HT-29 (cell line): ENCODE measurements around the gene GABPA.

GRCh38 chr21:25640187-25640712 is 1.2 kb downstream of the JAM2 start:
- RAMPAGE, long total RNA = no peak

- RAMPAGE, long total RNA = no peak
Observed at GRCh38 chr21:25731876-25732430, 2.8 kb downstream of the ATP5PF start.

- RAMPAGE, long total RNA = start-site peak on the minus strand at chr21:25734884-25734935, 573 and 651 reads in 2 replicates
Observed at GRCh38 chr21:25734784-25735491, at the start of gene GABPA. GABPA (plus strand) TSS chr21:25734972.

DNA sequence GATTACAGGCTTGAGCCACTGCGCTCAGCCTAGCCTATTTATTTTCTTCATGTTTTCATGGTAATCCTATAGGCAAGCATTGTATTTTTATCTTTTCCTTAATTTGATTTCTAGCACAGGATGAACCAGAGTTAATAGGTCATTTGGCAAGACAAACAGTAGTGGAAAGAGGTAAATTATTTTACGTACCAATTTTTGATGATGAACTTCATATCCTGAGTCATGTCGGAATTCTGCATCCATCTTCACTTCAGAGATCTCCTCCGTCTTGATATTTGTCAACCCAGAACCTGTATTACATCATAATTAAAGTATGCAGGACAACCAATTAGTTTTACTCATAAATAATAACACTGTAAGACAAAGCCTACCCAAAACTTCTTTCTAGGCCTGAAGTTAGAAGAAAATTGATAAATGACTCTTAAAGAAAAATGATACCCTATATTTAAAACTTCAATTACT is 162.6 kb downstream of the GABPA start:
- RAMPAGE, long total RNA = no peak

DNA sequence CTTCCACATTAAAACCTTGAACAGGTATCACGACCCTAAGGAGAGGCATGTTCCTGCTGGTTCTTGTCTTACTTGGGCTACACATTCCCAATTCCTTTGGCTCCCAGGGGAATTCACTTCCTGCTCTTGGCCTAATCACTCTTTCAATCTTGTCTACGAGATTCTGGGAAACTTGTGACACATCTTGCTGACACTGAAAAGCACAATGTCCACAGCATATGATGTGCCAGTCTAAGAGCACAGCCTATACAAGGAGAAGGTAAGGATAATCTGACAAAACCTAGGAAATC is 163.9 kb downstream of the GABPA start:
- RAMPAGE, long total RNA = no peak

DNA sequence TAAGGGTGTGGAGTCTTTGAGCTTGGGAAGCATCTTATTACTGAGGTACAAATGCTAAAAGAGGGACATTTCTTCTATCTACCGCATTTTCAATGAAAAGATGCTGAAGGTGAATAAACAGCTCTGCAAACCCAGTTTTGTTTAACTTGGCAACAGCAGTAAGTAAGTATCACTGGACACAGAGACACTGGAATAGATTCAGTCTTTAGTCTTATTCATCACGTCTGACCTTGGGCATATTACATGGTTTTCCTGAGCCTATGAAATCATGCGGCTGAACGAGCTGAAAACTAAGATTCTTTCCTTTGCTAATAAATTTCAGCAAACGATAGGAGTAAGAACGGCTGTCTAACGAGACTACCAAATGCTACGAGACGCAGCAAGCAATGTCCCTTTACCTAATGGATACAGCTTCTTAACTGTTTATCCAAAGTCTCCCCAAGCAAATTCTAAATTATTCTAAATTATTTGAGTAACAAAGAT is 207.4 kb downstream of the GABPA start:
- RAMPAGE, long total RNA = no peak

GRCh38 chr21:25987011-25987352 is 183.6 kb downstream of the APP start:
- RAMPAGE, long total RNA = no peak

DNA sequence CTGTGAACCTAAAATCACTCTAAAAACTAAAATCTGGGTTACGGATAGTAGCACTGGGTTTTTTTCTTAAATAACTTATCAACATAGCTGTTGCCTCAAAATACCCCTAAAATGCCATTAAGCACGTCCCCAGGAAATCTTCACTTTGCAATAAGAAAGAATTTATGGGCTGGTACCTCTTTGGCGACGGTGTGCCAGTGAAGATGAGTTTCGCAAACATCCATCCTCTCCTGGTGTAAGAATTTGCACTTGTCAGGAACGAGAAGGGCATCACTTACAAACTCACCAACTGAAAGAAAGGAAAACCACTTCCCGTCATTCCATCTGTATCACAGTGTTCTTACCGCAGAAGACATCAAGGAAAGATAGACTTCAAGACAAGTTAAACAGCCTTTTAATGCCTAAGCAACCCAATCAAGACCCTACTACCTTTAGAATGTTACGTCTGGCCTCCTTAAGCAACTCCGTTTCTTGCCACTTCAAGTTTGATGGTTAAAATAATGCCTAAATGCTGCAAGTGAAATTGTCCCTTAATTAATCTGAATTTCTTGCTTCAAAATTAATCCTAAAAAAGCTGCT is 117.4 kb downstream of the APP start:
- RAMPAGE, long total RNA = no peak

- RAMPAGE, long total RNA = no peak
Observed at GRCh38 chr21:26169341-26170441, 879 bp downstream of the APP start.

- RAMPAGE, long total RNA = no peak
Observed at GRCh38 chr21:26405634-26406142, 167.4 kb downstream of the CYYR1 start.

- RAMPAGE, long total RNA = no peak
Observed at GRCh38 chr21:26546565-26547395, 26.3 kb downstream of the CYYR1 start.

- RAMPAGE, long total RNA = no peak
Observed at GRCh38 chr21:26834937-26835353, 10.3 kb downstream of the ADAMTS1 start.

DNA sequence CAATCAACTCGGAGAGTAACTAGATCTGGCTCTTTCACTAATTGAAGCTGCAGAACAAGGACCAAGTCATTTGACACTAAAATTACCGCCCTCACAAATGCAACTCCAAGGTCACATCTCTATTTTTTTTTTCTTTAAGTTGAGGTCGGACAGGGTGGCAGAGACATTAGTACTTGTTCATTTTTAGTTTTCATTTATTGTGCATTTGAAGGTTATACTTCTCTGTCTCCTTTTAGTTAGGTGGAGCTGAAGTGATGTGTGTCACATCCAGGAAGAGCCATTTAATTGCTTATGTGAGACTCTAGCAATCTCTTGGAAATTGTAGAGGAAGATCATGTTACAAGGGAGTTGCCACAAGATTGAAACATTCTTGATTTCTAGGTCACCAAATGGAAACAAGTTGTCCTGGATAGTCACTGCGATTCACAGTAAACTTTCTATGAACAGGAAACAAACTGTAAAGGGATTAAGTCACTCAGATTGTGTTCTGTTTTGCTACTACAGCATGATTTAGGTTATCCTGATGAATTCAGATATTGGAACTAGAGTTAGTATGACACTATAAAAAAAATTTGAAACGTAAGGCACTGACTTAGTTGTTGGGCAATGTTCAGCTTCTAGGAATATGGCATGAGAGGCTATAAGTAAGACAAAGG is 138.2 kb upstream of the ADAMTS5 start:
- RAMPAGE, long total RNA = no peak

DNA sequence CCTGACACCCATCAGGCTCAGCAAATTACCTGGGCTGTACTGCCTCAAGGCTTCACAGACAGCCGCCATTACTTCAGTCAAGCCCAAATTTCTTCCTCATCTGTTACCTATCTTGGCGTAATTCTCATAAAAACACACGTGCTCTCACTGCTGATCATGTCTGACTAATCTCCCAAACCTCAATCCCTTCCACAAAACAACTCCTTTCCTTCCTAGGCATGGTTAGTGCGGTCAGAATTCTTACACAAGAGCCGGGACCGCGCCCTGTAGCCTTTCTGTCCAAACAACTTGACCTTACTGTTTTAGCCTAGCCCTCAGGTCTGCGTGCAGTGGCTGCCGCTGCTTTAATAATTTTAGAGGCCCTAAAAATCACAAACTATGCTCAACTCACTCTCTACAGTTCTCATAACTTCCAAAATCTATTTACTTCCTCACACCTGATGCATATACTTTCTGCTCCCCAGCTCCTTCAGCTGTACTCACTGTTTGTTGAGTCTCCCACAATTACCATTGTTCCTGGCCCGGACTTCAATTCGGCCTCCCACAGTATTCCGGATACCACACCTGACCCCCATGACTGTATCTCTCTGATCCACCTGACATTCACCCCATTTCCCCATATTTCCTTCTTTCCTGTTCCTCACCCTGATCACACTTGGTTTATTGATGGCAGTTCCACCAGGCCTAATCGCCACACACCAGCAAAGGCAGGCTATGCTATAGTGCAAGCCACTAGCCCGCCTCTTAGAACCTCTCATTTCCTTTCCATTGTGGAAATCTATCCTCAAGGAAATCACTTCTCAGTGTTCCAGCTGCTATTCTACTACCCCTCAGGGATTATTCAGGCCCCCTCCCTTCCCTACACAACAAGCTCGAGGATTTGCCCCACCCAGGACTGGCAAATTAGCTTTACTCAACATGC is 720.4 kb downstream of the N6AMT1 start:
- RAMPAGE, long total RNA = no peak

- RAMPAGE, long total RNA = no peak
Observed at GRCh38 chr21:28256063-28256896, 628.9 kb downstream of the N6AMT1 start.

DNA sequence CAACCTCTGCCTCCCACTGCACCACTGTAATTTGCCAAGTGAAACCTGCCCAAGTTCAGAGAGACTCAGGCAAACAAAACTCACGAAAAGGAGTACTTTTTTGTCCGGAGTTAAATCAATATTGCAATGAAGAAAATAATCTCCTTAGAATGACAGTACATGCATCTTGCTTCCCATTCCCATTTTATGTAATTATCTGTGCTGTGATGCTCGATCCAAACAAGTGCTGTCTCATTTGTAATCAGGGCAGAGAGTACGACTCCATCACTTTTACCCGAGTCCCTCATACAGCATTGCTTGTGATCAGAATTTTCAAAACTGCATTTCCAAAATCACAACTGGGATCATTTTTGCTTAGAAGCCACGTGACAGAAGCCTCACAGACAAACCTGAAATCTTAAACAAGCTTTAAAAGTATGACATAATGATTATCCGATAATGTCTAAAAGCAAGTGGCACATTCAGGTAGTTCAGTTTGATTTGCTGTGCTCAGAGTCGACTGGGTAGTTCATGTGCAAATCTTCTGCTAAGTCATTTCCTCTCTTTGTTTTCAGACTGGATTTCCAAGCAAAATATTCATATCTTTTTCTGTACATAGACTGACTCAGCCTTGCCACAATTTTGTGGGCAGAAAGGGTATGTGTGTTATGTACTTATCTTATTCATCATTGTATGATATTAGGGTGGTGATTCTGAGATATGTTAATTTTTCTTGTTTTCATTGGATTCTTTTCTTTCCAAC is 248.4 kb downstream of the N6AMT1 start:
- RAMPAGE, long total RNA = no peak

- RAMPAGE, long total RNA = no peak
Observed at GRCh38 chr21:28704718-28705074, 180.5 kb downstream of the N6AMT1 start.

DNA sequence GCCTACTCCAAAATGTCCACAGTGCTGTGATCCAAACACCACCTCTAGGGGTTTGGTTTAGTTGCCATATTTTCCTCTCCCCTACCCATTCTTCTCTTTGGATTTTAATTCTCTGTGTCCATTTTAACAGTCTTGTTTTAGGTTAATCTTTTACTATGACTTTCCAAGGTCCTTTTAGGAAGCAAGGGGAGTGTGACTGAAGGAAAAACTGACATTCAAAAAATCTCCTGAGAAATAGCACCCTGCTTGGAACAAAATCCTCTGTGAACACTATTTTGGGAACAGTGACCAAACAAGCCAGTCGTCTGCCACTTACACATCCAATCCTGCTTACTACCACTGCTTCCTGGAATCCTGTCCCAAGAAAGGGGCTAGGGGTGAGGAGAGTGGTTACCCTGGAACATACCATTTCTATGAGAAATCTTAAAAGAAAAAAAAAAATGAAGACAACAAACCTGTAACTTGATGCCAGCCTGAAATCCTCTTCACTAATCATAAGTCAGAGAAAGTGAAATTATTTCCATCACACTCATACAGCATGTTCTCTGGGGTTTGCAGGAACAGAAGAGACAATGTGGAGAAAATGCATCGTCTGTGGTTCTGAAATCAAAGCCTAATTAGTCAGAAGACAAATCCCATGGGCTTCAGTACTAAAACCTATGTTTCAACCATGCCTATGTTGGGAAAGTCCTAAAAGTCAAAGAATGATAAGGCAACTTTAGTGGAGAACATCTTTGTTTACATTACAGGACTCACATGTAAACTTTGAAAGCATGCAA is 113.4 kb downstream of the N6AMT1 start:
- RAMPAGE, long total RNA = no peak

- RAMPAGE, long total RNA = no peak
Observed at GRCh38 chr21:29175218-29176069, 45.0 kb downstream of the MAP3K7CL start.

DNA sequence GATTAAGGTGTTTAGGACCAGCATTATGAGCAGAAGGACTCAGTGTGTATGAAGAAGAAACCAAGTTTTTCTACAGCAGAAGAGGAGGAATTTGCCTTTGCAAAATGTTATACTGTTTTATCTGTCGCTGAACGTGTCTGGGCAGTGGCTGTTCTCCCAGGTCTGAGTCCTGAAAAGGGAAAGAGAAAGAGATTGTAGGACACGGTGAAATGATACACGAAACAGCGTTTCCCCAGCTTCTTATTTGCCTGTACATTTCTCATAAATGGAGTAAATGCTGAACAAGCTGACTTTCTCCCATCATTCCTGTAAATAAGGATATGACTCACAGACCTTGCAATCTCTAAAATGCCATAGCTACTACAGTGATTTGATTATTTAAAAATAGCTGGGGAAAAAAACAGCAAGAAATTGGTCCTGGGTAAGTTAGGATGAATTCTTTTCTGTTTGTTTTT is 51.6 kb downstream of the MAP3K7CL start:
- RAMPAGE, long total RNA = no peak